Ascending aorta (tissue), 1 donor: Measurements from ENCODE around the genes CCDC71, C3orf84, BSN, RNF123, MON1A and RBM6.

- PRO-cap = no peak
These were observed 684 bp downstream of the USP19 start for GRCh38 chr3:49119809-49120469.

DNA sequence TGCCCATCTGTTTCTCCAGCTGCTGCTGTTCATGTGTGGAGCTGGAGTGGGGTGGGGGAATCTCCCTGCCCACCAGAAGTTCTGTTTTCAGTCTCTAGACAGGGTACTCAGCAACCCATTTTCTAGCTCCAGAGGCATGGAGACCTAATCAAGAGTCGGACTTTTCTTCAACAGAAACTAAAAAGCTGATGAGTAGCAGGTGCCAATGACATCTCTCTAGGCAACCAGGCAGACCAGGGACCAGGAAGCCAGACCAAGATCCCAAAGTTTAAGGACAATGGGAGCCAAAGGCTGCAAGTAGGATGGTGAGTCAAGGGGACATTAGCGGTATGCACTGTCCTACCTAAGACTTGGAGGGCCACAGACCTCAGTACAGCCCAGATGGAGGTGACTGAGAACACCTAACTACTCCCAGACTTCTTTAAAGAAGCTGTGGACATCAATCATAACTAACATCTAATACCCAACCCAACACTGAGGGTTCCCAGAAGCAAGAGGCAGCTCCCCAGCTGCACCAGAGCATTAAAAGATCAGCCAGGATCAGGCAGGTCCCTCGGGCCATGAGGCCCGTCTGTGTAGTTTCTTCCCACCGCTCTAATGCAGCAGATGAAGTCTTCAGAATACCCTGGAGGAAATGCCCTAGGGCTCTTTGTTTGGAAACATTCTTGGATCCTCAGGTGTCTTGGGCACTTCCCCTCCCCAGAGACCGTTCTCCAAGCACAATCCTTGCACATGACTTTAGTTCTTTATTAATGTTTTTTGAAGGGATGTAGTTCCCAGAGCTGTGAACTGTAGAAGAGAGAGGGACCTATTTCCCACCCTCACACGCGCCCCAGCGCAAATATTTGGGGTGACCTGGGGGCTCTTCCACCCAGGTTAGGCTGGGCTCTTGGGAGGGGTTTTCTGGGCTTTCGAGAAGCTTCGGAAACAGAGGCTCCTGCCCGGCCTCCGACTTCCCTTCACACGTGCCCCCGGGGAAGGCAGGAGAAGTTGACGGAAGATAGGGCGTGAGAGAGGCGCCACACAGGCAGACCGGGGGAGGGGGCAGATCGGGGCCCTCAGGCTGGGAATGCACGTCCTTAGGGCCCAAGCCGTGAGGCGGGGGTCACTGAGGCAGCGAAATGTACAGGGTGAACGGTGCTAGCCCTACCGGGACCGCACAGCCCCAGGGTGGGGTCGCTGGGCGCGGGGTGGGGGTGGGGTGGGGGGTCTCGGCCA is 781 bp downstream of the CCDC71 start:
- PRO-cap = no peak

DNA sequence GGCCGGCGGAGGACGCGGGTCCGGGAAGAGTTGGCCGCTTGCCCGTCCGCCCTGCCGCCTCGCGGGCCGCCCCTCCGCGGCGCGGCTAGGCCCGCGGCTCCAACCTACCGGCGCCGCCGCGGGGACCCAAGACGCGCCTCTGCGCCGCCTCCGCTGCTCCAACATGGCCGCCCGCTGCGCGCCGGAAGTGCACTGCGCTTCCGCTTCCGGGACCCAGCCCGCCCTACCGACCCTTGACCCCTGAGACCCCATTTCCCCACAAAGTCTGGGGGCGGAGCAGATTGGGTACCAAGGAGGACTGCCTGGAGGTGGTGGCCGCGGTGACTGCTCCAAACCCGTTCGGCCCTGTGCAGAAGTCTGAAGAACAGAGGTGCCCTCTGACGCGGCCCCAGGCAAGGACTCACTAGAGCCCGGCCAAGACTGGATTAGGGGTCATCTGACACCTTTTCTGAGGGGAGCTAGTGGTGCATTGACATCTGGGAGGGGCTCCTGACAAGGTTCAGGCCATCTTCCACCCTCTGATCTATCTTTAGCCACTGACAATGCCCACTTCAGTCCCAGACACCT is at the start of gene CCDC71:
TSS of gene CCDC71 (minus strand) at position 173 of the 567 bp plus-strand sequence.
- PRO-cap = unidirectional peak, minus-strand start at position 165 of the sequence

- PRO-cap = no peak
These were observed at the start of gene C3orf84 for GRCh38 chr3:49191582-49192150. Gene C3orf84 (minus strand): TSS chr3:49191858.

GRCh38 chr3:49339430-49339687 is 494 bp downstream of the USP4 start:
- PRO-cap = no peak

DNA sequence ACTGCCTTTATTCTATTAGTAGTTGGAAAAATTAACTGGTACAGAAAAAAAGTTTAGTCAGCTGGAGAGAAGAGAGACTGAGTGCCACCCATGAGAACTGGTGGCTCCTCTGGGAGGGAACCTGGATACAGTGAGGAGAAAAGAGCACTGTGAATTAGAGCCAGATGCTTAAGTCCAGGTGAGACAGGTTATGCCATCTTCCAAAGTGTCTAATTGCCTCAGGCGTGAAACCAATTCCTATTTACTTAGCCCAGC is 927 bp upstream of the GPX1 start:
- PRO-cap = no peak

DNA sequence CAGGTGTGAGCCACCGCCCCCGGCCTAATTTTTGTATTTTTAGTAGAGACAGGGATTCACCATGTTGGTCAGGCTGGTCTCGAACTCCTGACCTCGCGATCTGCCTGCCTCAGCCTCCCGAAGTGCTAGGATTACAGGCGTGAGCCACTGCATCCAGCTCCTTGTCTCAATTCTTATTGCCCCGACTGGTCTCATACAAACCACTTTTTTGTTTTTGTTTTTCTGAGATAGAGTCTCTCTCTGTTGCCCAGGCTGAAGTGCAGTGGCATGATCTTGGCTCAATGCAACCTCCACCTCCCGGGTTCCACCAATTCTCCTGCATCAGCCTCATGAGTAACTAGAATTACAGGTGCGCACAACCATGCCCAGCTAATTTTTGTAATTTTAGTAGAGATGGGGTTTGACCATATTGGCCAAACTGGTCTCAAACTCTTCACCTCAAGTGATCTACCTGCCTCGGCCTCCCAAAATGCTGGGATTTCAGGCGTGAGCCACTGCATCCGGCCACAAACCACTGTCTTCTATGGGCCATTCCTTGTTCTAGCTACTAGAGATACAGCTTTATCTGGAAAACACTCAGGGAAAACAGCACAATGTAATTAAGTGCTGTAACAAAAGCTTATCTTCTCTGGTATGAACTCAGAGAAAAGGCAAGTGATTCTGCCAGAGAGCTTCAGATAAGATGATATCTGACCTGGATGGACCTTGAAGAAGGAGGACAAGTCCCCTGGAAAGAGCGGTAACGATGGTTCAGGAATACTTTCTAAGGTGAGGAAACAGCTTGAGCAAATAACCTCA is 17.4 kb downstream of the RHOA start:
- PRO-cap = no peak

- PRO-cap = no peak
These were observed 19.9 kb upstream of the NICN1 start for GRCh38 chr3:49448980-49449411.

DNA sequence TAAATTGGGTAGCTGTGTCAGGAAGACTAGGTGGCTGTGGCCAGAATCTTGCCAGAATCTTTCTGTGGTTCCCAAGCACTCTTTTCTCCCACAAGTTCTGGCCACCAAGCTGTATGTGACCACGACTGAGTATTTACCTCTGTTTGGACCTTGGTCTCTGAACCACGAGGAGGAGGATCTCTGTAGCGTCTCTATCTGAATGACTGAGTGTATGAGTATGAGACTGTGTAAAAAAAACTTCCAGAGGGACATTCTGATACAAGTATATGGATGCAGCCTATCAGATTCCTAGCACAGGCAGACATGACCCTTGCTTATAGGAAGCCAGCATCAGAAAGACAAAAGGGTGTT is 30.6 kb downstream of the DAG1 start:
- PRO-cap = no peak

- PRO-cap = bidirectional peak, plus-strand start at chr3:49554413, minus-strand start at chr3:49554330; unidirectional peak, minus-strand start at chr3:49554532
These were observed at the start of gene BSN for GRCh38 chr3:49553758-49554683. Gene BSN (plus strand): TSS chr3:49554477.

DNA sequence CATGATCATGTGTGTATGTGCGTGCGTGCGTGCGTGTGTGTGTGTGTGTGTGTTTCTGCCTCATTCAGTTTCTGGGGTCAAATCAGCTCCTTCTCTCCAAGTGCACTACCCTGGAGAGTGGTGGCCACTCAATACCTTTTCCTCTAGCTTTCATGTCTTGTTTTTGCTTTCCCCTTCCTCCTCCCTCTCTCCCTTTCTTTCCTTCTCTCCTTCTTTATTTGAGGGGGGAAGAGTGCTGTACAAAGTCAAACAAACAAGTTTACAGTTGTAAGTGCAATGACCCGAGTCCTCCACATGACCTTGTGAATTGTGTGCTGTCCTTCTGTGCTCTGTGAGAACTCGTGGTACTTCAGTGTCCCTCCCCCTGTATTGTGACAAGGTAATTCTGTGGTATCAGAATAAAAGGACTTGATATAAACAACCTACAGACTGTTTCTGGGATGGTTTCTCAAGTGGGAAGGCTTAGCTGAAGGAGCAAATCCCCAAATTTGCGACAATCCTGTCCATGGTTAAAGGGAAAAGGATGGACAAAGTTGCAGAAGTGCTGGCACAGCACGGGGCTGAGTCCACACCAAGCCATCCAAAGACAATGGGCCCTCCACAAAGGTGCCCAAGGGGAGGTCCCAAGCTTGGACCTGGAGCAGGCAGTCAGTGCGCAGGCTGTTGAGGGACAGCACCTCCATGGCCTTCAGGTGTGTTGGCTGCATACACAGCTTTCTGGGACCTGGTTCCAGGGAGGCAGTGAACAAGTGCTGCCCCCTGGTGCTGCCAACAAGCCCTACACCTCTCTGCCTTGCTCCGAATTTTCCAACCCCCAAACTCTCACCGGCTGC is 2.8 kb upstream of the APEH start:
- PRO-cap = no peak

- PRO-cap = unidirectional peak, plus-strand start at chr3:49689559
These were observed at the start of gene RNF123 for GRCh38 chr3:49689050-49690224. Gene RNF123 (plus strand): TSS chr3:49689557.

- PRO-cap = no peak
These were observed 14.9 kb upstream of the GMPPB start for GRCh38 chr3:49738583-49739048.

DNA sequence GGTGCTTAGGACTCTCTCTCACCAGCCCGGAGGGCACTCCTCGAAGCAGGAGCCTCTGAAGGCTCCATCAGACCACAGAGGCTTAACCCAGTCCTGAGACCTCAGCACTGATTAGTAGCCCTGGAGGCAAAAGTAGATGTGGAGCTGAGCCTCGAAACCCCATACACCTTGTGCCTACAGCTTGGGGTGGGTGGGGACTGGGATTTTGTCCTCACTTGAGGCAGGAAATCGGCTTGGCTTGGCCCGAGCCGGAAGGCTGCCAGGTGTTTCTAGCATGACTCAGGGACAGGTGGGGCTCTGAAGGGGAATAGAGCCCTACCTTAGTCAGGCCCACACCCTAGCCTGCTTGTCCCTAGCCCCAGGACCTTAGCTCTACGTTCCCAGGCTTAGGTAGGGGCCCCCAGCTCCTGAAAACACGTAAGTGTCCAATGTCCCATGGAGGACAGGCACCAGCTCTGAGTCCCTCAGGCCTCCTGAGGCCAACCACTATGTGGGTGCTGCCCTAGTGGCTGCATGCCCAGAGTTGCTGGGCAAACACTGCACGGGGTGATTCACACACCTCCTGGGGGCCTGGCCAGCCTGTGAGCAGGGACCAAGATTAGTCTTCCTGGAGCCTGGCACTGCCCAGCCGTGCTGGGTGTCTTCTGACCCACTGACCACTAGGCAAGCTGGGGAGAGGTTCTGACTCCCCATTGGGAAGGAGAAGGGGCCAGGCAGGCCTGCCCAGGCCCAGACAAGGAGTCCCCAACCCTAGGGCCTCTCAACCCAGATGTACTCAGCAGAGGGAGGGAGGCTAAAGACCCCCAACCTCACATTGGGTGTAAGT is 3.0 kb downstream of the MST1R start:
- PRO-cap = no peak

DNA sequence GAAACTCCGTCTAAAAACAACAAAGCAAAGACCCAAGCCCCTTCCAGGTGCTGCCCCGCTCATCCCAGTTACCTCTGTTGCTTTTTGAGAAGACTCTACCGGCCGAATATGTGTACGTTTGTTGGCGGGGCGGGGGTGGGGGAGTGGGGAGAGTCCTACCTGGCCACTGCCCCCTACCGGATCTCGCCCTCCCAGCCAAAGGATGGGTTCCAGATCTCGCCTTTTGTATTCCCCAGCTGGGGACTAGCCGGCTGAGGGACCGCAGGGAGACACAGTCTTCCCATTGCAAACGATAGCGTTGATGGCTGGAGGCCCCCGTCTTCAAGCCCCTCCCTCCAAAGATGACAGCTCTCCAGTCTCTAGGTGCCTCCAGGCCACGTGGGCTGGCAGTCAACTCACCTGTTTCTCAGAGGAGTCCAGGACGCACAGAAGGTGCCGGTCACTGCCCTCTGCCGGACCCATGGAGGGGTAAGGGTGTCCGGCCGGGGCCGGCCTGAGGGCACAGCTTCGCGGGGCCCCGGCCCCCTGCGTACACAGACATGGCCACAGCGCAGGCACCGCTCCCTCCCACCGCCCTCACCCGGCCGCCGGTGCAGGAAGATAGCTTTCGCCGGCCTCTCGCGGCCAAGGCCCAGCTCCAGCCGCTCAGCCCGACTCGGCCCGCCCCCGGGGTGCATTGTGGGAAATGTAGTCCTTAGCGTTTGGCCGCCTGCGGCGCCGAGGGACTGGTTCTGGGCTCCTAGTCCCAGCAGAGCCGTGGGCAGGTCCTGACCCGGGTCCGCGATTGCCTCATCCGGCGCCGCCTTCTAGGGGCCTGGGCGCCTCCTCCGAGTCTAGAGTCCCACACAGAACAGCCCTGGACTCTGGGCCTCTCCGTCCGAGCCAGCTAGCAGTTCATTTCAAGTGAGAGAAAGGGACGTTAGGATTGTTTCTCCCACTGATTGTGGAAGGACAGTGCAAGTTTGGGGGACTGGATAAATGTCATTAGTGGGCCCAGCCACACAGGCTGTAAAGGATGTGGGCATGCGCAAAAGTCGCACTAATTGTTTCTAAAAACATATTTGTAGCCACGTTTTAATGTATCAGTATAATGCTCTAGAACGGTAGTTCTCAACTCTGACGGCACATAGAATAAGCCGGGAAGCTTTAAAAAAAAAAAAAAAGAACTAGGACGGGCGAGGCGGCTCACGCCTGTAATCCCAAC is at the start of gene MON1A:
TSS of gene MON1A (minus strand) at position 602 of the 1,204 bp plus-strand sequence.
- PRO-cap = bidirectional peak, plus-strand start at position 792 of the sequence, minus-strand start at position 602 of the sequence

DNA sequence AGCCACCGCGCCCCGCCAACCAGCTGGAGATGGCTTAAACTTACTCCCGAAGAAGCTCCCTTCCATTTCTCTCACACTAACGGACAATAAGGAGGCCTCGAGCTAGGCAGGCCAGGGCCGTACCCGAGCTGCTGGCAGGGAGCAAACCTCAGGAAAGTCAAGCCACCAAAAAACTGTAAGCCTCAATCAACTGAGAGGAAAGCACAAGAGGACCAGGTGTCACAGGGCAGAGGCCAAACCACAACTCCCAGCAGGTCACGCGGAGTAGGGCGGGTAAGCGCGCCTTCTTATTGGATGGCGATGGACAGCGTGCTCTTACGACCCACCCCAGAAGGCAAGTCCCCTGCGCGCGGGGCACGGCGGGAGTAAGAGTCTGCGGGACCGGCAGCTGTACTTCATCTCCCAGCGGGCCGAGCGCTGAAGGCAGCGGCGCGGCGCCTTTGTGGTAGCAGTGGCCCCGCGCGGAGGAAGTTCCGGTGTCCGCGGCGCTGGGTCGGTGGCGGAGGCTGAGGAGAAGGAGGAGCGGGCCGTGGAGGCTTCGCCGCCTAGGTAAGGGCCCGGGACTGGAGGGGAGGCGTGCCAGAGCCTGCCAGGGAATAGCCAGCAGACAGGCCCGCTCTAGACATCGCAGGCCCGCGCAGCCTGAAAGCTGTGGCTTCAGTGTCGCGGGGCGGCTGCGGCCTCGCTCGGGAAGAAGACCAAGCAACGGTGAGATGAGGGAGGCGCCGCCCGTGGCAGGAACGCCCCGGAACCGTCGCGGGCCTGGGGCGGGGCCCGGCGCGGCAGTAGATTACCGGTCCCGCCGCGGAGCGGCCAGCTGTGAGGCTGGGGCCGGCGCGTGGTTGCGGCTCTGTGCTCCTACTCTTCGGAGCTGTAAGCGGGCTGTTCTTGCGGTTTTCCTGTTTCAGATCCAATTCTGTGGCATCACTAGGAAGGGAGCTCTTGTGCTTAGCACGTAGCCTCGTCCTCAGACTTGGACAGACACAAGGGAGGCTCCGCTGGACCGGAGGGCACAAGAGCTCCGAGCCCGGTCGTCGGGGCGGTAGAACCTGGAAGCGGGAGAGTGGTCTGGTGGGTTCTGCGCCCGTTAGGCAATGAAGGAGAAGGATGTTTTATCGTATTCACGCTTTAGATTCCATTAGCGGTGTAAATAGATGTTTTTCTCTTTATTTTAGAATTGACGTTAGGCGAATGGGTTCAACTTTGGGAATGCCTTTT is at the start of gene RBM6:
TSS of gene RBM6 (plus strand) at position 474 of the 1,218 bp plus-strand sequence.
- PRO-cap = unidirectional peak, plus-strand start at position 368 of the sequence; unidirectional peak, plus-strand start at position 398 of the sequence; unidirectional peak, plus-strand start at position 499 of the sequence; unidirectional peak, plus-strand start at position 816 of the sequence

DNA sequence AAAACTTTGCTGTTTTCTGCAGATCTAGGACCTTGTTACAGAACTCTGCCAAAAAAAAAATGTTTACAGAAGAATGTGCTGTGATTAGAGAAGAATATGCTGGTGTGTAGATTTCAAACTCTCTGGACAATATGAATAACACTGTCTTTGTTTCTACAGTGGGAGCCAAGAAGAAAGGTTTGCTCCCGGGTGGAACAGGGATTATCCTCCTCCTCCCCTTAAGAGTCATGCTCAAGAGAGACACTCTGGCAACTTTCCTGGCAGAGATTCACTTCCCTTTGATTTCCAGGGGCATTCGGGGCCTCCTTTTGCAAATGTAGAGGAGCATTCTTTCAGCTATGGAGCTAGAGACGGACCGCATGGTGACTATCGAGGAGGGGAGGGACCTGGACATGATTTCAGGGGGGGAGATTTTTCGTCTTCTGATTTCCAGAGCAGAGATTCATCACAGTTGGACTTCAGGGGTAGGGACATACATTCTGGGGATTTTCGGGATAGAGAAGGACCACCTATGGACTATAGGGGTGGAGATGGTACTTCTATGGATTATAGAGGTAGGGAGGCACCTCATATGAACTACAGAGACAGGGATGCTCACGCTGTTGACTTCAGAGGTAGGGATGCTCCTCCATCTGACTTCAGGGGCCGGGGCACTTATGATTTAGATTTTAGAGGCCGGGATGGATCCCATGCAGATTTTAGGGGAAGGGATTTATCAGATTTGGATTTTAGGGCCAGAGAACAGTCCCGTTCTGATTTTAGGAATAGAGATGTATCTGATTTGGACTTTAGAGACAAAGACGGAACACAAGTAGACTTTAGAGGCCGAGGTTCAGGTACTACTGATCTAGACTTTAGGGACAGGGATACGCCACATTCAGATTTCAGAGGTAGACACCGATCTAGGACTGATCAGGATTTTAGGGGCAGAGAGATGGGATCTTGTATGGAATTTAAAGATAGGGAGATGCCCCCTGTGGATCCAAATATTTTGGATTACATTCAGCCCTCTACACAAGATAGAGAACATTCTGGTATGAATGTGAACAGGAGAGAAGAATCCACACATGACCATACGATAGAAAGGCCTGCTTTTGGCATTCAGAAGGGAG is 27.7 kb downstream of the RBM6 start:
- PRO-cap = no peak

DNA sequence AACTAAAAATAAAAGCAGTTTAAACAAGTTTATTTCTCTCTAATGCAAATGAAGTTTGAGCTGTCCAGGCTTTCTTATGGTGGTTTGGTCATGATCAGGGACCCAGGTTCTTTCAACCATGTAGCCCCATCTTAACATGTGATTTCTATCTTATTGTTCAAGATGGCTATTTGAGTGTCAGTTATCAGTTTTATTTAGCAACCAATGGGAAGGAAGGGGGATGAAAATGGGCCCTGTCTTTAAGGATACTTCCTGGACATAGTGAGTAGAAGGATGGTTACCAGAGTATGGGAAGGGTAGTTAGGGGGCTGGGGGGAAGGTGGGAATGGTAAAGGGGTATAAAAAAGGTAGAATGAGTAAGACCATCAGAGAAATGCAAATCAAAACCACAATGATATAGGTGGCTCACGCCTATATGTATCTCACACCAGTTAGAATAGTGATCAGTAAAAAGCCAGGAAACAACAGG is 58.1 kb upstream of the RBM5 start:
- PRO-cap = no peak

GRCh38 chr3:50102102-50102887 is 13.6 kb downstream of the RBM5 start:
- PRO-cap = no peak

DNA sequence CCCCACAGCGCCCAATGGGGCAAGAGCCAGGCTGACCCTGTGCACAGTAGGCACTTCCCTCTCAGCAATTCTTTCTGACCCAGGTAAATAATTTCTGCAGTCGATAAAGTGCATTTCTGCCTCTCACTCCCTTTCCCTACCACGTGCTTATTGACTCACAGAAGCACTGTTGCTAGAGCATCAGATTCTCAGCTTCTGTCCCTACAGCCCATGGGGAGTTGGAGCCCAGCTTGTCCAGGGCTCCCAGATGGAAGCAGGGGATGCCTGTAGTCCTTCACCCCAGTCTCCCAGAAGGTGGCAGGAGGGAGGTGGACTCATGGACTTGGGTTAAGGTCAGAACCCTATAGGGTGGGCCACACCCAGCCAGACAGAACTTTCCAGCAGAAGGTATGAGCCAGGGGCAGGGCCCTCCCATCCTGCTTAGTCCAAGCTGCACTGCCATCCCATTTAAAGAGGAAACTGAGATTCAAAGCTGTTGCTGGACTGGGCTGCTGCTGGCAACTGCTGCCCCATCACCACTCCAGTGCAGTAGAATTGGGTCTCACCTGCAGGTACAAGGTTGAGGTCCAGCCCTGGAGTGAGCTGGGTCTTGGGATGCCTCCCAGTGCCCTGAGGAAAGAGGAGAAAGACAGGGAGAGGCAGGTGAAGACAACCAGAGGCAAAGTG is 33.0 kb upstream of the SEMA3F start:
- PRO-cap = no peak